Peyer's patch (tissue), 4 donors: Measurements from ENCODE around the gene NCOA5.

- PRO-cap, result no peak
- RAMPAGE, long total RNA, 4 experiments, result no peak in any of the 4 experiments
Observed at GRCh38 chr20:45902209-45902774, 9.7 kb downstream of the PLTP start.

- PRO-cap, result no peak
- RAMPAGE, long total RNA, 4 experiments, result no peak in any of the 4 experiments
Observed at GRCh38 chr20:45905652-45906052, 6.3 kb downstream of the PLTP start.

- PRO-cap, result no peak
- RAMPAGE, long total RNA, 4 experiments, result start-site peak on the minus strand in 1 of 4 experiments, at chr20:45906269-45906327 at its widest, 34 reads per replicate
Observed at GRCh38 chr20:45906053-45906400, 5.9 kb downstream of the PLTP start.

DNA sequence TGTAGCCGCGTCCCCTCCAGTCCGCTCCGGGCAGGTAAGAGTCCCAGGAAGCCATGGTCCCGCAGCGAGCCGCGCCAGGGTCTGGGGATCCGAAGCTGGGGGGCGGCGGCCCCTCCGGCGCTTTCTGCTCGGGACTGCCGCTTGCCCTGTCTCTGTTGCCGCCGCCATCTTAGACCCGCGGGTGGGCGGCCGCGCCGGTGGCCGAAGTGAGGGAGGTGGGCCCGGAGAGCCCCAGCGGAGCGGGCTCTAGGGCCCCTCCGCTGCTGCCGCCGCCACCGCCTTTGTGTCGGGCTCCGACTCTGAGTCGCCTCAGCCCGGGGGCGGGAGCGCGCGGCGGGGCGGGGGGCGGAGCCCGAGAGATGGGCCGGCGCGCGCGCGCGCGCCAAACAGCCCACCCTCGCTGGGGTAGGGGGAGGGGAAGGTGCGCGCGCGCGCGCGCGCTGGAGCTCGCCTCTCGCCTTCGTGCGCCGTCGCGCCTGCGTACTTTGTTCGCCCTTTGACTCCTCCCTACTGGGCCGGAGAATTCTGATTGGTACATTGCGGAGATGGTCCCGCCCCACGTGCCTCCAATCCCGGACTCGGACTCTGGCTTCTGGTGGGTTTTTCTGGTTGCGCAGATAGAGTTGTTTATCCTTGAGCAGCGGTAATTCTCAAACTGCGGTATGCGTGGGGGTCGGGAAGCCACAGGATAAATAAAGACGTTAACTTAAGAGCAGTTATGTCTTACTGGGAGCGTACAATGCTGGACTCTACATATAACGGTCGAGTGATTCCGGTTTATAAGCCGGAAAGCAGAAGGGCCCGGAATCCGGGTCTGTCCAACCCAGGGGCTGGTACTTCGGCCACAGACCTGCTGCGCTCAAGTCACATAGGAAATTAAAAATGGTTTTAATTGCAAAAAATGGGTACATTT, 544 bp downstream of the PCIF1 start:
- PRO-cap, result unidirectional peak, minus-strand start at position 171 of the sequence; bidirectional peak, plus-strand start at position 595 of the sequence, minus-strand start at position 301 of the sequence
- RAMPAGE, long total RNA, 4 experiments, result no peak in any of the 4 experiments

- PRO-cap, result no peak
- RAMPAGE, long total RNA, 4 experiments, result no peak in any of the 4 experiments
Observed at GRCh38 chr20:45938604-45939731, 4.5 kb downstream of the PCIF1 start.

DNA sequence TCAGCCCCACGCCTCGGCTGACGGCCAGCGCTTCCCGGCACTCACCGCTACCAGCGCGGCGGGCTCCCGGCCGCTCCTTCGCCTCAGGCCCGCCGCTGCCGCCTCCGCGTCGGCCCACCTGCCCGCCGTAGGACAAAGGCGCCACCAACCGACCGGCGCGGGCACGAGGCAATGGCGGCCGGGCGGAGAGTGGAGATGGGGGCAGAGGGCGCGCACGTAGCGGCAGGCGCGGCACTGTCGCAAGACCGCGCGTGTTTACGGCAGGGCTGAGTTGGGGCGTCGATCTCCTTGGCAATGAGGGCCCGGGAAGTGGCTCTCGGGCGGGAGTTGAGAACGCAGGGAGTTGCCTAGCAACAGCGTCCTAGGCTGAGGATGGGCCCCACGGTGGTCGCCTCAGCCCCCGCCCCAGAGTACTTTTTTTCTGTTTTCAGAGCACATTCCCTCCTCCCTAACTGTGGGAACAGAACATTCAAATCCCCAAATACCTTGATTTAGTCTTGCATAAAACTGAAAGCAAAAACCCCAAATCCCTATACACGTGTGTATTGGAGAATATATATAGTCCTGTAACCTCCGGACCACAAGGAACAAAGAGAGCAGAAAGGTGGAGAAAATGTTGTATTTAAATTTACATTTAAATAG, at the start of gene NCOA5:
TSS of gene NCOA5 (minus strand) at position 191 of the 642 bp plus-strand sequence.
- PRO-cap, result bidirectional peak, plus-strand start at position 294 of the sequence, minus-strand start at position 191 of the sequence
- RAMPAGE, long total RNA, 4 experiments, result start-site peak on the minus strand in 1 of 4 experiments, centred at position 158 of the sequence, 63 reads per replicate

DNA sequence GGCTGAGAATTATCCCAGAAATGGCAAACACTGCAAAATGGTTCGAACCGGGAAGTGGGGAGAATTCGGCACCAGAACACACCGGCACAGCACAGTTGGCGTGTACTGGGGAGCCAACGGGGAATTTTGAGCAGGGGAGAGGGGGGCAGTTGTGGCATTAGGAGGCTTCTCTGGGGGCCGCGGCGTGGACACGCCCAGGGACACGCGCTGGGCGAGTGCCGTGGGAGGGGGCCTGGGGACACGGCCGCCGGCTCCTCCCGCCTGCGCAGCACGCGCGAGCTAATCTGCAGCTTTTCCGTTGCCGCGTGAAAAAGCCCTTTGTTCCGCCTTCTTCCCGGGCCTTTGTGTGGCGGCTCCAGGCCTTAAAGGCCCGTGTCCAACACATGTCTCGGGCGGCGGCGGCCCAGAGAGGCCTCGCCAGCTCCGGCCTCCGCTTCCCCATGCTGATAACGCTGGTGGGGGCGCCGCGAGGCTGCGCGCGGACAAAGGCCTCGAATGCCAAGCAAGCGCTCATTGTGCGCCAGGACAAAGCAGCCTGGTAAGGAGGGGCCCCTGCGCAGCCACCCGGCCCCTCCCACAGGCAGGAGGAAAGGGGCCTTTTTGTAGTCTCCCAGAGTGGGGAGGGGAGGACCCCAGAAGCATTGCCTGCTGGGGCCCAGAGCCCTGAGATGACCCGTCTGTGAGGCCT, 82.7 kb downstream of the CD40 start:
- PRO-cap, result no peak
- RAMPAGE, long total RNA, 4 experiments, result no peak in any of the 4 experiments

DNA sequence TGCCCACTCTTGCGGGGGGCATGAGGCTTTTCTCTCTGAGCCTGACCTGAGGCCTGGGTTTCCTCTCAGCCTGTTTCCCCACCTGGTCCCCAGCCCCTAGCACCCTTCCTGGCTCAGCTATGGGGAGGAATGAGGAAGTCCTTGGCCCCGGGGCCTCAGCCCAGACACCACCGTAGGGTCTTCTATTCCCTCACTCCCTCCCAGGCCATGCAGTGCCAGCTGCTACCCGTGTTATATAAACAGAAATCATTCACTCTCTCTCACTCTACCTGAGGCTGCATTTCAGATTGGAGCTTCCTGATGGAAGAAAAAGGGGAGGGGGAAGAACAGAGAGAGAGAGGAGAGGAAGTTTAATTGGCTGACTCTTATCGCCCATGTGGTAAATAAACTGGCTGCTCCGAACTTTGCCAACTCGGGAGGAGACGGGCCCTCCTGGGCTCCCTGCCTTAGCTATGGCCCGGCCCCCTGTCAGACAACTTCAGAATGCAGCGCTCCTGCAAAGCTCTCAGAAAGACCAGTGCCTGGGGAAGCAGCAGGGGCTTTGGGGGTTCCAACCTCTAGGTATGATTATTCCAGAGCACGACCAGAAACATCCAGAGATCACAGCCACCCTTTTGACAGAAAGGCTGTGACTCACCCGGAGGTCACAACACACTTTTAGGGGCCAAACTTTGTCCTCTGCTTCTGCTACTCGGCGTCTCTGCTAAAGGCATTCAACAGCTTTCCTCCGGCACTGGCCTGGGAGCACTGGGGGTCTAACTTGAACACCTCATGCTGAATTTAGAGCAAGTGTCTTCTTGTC, 2.7 kb downstream of the CDH22 start:
- PRO-cap, result unidirectional peak, plus-strand start at position 309 of the sequence
- RAMPAGE, long total RNA, 4 experiments, result no peak in any of the 4 experiments

DNA sequence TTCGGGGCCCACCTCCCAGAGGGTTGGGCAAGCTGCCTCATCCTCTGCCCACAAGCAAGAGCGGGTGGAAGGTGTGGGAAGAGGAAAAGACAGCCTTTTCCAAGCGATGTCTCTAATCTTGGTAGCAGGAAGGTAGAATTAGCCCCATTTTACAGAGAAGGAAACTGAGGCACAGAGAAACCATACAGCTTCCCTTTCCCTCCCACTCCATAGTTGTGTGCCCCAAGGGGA, 174 bp upstream of the OCSTAMP start:
- PRO-cap, result no peak
- RAMPAGE, long total RNA, 4 experiments, result no peak in any of the 4 experiments

GRCh38 chr20:46728783-46729227, 19.4 kb downstream of the SLC2A10 start:
- PRO-cap, result no peak
- RAMPAGE, long total RNA, 4 experiments, result no peak in any of the 4 experiments

- PRO-cap, result no peak
- RAMPAGE, long total RNA, 4 experiments, result no peak in any of the 4 experiments
Observed at GRCh38 chr20:46931523-46932252, 37.0 kb downstream of the EYA2 start.

DNA sequence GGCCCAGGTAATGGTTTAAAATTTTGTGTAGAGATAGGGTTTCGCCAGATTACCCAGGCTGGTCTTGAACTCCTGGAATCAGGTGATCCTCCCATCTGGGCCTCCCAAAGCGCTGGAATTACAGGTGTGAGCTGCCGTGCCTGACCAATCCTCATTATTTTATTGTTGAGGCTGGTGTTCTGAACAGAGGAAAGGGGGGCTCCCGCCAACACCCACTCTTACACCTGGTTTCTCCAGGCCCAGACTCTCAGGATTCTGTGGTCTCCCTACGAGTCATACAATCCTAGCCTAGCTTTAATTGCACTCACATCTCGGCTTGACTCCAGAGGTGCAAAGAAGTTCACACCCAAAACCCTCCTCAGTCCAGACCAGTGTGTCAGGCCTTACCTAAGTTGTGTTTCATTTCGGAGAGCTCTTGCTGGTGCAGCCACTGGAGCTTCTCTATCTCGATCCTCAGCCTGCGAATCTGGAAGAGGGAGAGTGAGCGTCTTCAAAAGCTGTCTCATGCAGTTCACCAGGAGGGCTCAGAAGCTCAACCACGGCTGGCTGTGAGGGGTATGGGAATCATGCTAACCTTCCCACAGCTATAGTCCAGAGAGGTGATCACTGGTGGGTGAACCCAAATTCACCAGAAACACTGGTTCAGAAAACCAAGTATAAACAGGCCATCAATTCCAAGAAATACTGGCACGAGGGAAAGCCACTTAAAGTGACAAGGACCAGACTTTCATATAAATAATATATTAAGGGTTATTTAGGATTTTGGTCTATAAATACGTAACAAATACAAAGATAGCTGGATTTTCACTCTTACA, 129.5 kb downstream of the ZMYND8 start:
- PRO-cap, result no peak
- RAMPAGE, long total RNA, 4 experiments, result no peak in any of the 4 experiments

- PRO-cap, result no peak
- RAMPAGE, long total RNA, 4 experiments, result no peak in any of the 4 experiments
Observed at GRCh38 chr20:47661645-47661917, 123.7 kb downstream of the SULF2 start.

DNA sequence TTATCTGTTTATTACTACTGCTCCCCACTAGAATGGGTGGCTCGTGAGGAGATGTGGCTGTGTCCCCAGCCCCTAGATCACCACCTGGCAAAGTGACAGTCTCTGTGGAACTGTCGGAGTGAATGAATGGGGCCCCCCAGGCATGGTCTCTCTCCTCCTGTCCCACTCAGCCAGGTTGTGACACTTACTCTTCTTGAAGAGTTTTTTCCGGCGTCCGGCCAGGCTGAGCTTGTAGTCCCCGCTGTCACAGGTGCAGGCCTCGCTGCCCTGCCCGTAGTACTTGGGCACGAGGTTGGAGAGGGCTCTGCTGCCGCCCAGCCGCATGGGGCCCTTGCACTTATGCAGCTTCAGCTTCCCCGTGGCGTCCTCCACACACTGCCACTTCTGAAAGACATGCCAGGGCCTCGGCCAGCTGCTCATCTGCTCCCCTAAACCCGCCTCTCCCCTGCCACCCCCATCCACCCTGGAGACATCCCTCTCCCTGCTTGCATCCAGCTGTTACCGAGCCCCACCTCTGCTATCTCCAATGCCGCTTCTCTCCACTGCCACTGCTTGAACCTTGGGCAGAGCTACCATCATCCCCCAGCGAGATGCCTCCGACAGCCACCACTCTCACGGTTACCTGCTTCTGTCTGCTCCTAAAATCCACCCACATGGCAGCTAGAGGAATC, 113.1 kb downstream of the SULF2 start:
- PRO-cap, result no peak
- RAMPAGE, long total RNA, 4 experiments, result start-site peak on the minus strand in 1 of 4 experiments, centred at position 452 of the sequence, 10 reads per replicate

DNA sequence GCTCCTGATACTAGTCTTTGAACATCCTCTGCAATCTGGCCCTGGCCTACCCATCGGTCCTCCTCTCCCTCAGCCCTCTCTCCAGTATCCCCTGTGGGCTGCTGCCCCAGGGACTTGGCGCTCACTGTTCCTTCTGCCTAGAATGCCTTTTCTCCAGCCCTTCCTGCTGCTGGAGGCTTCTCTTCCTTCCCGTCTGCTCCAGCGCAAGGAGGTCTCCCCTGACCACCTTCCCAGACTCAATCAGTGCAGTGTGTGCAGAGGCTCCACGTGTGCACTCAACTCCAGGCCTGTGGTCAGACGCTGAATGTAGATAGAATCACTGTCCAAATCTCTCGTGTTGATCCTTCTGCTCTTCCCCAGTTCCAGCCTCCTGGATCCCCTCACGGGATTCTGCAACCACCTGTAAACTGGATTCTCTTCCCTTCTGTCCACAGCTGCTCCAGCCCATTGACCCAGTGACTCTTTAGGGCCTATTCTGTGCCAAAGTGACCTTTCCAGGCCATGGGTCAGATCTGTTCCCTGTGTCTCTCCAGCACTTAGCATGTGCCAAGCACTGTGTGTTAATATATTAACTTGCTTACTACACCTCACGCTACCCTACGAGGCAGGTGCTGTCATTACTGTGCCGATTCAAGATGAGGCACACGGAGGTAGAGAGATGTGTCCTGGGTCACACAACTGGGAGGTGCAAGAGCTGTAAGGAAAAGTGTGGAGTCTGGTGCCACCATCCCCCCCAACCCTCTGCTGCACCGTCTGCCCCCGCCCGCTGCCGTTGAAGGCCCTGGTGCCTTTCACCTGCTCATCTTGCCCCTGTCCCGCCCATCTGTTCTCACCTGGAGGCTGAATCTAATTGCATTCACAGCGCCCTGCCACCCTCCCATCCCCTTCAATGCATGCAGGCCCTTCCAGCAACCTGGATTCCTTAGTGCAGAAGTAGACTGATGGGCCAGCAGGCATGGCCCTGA, 112.2 kb downstream of the SULF2 start:
- PRO-cap, result no peak
- RAMPAGE, long total RNA, 4 experiments, result start-site peak on the minus strand in 1 of 4 experiments, centred at position 419 of the sequence, 7 reads per replicate

- PRO-cap, result no peak
- RAMPAGE, long total RNA, 4 experiments, result no peak in any of the 4 experiments
Observed at GRCh38 chr20:47711064-47711803, 74.0 kb downstream of the SULF2 start.

DNA sequence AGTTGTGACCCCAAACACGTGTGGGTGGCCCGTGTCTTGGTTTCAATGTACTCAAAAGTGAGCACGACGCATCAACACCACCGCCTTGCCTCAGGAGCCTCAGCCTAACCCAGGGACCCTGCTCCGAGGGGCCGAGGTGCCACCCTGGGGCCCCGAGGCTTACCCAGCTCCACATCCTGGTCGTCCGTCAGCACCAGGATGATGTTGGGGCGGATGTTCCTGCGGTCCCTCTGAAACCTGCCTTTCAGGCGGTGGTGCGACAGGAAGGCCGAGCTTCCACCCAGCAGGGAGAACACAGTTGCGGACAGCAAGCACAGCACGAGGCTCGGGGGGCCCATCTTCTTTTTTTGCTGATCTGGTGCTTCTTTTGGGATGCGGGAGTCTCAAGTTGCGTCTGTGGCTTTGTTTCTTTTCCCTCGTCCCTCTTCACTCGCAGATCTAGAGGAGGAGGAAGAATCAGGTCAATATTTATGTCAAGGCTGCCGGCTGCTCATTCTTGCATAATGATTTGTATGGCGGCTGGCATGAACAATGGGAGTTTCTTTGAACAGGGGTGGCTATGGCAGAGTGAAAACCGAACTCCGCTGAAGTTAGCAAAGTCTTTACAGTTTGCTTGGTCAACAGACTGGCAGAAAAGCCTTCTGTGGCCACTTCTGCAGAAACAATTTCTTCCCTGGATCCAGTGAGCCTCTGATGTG, 28.1 kb downstream of the SULF2 start:
- PRO-cap, result no peak
- RAMPAGE, long total RNA, 4 experiments, result no peak in any of the 4 experiments

GRCh38 chr20:47842798-47843251, 57.5 kb upstream of the SULF2 start:
- PRO-cap, result no peak
- RAMPAGE, long total RNA, 4 experiments, result no peak in any of the 4 experiments

DNA sequence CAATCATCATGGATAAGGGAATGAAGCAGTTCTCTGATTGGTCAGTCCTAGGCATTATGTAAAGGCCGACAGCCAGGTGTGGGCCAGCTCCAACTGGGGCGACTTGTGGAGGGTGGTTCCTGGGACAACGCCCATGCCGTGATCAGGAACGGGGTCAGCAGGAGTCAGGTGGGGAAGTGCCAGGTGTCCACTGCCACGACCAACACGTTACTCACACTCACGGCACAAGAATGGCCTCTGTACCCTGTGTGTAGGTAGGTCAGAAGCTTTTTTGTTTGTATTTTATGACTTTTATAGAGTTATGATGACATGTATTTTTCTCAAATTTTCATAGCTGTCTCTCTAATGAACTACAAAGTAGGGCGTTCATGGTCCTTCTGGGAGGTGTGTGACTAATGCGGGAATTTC, 407.0 kb upstream of the SULF2 start:
- PRO-cap, result no peak
- RAMPAGE, long total RNA, 4 experiments, result no peak in any of the 4 experiments

- PRO-cap, result no peak
- RAMPAGE, long total RNA, 4 experiments, result no peak in any of the 4 experiments
Observed at GRCh38 chr20:48275698-48276239, 490.5 kb upstream of the SULF2 start.